CD14-positive monocyte (primary cell): Measurements from ENCODE around the genes CASTOR1, GAL3ST1 and TCN2.

DNA sequence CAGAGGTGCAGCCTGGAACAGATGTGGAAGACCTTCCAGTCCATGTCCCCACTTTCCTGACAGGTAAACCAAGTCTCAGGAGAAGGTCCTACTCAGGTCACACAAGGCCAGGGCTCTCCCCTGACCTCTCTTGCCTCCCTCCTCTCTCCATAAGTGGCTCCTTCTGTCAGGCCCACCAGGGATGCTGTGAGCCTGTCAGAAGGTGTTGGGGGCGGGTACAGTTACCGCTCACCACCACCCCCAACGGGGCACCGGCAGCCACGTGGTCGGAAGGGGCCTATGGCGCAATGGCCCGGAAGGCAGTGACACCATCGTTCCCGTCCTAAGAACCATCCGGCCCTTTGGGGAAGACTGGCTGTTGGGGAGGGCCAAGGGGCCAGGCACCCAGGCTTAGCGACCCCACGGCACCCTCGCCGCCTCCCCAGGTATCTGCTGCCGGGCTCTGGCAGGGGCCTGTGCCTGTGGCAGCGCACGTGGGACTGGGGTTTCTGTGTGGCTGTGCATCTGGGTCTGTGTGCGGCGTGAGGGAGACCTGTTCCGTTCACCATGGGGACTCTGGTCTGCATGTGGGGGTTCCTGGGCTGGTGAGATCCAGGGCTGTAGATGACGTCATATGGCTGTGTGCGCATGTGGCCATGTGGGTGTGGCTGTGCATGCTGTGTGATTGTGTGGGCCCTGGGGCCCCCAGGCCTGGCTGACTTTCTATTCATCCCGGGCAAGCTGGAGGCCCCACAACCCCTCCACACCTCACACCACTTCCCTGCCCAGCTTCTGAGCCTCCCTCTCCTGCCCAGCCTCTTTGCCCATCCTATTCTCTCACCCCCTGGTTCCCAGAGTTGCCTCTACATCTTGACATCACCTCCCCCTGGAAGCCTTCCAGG lies 734 bp downstream of the OSM start:
- CAGE, long polyA plus RNA, result no peak

DNA sequence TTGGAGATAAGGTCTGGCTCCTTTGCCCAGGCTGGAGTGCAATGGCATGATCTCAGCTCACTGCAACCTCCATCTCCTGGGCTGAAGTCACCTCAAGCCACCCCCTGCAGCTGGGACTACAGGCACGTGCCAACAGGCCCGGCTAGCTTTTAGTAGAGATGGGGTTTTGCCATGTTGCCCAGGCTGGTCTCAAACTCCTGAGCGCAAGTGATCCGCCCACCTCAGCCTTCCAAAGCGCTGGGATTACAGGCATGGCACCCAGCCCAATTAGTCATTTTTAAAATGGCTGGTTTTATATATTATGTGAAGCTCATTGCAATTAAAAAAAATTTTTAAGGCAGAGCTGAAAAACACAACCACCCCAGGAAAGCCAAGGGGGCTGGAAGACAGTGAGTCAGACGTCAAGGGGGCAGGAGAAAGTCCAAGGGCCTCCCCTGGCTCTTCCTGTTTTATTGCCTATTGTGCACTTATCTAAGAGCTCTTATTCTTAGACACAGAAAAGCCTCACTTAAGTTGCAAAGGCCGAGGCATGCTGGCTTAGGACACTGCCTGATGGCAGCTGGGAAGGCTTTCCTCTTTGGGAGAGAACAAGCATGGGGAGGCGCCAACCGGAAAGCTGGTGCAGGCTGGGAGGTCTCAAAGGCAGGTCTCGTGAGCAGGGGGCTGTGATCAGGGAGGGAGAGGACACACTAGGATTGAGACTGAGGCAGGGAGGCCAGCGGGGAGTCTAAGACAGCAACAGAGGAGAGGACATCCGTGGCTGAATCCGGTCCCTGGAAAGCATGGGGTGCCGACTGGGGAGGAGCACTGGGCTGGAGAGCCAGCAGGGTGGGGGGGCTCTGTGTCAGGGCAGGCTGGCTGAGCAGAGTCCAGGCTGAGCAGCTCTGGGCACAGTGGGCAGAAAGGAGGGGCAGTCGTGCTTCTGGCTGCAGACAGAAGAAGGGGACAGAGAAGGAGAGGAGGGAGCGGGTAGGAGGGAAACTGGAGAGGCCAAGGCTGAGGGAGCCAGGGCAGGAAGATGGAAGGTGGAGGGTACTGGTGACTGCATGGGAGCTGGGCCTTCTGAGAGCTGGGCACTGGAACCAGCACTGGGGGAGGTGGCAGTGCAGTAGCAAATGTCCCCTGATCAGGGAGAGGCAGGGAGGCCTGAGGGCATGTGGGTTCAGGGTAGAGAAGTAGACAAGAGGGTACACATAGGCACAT lies 11.2 kb upstream of the OSM start:
- CAGE, long polyA plus RNA, result start-site peak on the plus strand centred at position 488 of the sequence, 62 bp wide, 157 and 63 reads in 2 replicates

DNA sequence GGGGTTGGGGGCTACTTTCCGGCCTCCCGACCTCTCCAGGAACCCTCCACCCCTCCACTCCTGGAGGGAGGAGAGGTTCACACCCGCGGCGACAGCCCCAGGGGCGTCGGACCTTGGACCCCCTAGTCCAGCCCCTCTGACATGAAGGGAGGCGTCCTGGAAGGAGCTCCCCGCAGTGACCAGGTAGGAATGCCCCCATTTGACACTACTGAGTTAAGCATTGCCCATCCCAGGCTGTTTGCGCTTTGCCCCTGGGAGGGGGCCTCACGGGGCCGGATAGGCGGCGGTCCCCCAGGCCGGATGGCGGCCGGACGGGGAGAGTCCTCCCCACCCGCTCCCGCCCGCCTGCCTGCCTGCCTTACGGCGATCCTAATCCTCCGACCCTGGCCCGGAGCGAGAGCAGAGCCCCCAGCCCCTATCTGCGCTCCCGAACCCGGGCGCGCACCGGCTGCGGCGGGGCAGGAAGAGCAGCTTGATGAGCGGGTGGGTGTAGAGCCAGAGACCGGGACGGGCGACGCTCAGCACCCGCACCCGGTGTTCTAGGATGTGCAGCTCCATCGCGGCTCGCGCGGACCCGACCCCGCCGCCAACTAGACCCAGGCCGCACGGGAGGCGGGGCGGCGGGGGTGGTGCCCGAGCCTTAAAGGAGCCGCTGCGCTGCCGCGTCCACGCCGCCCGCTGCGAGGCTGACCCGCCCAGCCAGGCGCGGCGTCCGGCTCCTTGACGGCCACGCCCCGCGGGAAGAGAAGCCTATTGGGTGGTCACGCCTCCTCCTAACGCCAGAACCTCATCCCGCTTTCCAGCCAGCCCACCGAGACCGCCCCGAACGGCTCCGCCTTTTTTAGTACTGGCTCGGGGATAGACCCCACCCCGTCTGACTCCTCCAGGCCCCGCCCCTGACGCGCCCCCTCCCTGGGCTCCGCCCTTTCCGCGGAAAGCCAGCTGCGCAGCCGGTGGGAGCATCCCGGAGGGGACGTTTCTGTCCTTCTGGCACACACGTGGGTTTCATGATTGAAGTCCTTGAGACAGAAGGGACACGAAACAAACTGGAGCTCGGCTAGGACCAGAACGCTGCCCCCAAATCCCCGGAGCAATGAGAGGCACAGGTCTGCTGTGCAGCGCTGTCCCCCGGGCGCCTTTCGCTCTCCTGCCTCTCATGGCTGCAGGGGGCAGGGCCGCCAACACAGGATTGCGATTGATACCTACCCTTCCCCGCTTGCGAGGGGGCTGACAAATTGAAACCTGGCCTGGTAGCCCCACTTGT lies at the start of gene CASTOR1:
Gene CASTOR1 (minus strand): TSS at position 566 of the 1,264 bp plus-strand sequence.
- CAGE, long polyA plus RNA, result no peak

DNA sequence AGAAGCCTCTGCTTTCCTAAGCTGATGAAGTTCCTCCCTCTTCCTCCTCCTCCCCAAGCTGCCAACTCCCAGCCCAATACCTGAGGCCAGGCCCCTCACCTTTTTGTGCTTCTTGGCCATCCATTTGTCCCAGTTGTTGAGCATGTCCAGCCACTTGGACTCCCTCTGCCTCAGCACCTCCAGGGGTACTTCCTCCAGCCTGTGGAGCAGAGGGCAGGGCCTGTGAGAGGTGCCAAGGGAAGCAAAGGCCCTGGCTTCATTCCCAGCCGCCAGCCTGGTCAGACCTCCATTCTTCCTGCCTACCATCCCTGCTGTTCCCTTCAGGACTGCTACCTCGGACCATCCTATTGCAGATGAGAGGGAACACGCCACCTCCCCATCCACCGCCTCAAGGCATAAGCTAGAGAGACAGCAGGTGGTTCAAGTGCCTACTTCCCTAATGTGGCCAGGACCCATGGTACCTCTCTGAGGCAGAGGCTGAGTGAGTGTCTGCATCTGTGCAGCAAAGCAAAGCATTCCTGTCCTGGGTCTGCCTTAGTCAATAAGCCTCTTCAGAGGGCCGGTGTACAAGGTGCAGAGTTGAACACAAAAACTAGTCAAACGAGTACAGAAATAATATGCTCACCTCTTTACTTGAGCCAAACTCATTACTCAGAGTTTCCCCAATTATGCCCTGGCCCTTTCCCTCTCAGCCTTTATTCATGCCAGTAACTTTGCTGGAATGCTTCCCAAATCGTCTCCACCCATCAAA lies 15.3 kb upstream of the CASTOR1 start:
- CAGE, long polyA plus RNA, result no peak

DNA sequence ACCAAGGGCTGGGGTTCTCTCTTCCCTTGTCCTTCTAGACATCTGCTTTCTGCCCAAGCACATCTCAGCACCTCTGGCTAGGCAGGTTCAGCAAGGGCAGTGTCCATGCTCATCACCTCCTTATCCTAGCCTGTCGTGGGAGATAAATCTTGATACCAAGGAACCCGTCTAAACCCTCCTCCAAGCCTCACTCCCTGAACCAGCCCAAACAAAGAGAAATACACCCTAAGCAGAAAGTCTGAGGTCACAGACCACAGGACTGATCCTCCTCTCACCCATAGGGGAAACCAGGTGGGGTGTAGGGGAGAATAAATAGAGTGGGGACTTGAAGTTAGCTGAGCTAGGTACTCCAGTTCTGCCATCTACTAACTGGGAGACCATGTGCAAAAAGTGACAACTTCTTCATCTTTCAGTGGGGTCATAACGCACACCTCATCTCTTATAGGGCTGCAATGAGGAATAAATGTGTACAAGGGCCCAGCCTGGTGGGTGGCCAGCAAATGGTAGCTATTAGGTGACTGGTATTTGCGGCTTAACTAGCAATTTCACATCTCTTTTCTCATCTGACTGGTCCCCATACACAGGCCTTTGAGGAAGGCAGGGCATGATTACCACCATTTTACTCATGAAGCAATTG lies 16.8 kb downstream of the TBC1D10A start:
- CAGE, long polyA plus RNA, result no peak

- CAGE, long polyA plus RNA, result no peak
Observed at GRCh38 chr22:30362369-30363151, 5.8 kb downstream of the CCDC157 start.

DNA sequence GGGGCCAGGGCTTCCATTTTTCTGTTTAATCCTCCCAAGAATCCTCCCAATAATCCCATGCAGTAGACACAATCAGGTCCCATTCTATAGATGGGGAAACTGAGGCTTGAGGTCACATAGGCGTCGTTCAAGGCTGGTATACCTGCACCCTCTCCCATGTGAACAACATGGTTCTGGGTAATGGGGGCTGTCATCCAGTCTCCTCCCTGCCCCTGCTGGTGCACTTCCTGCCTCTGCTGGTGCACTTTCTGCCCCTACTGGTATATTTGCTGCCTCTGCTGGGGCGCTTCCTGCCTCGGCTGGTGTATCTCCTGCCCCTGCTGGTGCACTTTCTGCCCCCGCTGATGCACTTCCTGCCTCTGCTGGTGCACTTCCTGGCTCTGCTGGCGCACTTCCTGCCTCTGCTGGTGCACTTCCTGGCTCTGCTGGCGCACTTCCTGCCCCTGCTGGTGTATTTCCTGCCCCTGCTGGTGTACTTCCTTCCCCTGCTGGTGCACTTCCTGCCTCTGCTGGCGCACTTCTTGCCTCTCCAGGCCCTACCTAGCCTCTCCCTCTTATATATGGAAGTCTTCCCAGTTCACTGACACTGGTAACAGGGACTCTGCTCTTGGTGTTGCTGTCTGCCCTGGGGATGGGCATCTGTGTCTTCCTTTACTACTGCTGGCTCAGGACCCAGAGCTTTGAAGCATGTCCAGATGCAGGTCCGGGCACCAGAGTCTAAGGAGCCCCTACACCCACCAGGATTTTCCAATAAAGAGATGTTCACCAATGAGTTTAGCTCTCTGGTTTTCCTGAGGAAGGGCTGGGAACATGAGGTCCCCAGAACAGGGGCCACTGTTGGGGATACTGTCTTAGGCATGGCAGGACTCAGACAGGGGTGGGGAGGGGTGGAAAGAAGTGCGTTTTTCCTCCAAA lies 10.2 kb downstream of the MTFP1 start:
- CAGE, long polyA plus RNA, result no peak

GRCh38 chr22:30573879-30575064 lies at the start of gene GAL3ST1:
Gene GAL3ST1, minus strand, starts transcription at chr22:30574665.
- CAGE, long polyA plus RNA, result no peak

GRCh38 chr22:30606367-30607420 lies at the start of gene TCN2:
Gene TCN2, plus strand, starts transcription at chr22:30607174.
- CAGE, long polyA plus RNA, result start-site peak on the plus strand at chr22:30607173-30607236, 1,576 and 2,006 reads in 2 replicates

DNA sequence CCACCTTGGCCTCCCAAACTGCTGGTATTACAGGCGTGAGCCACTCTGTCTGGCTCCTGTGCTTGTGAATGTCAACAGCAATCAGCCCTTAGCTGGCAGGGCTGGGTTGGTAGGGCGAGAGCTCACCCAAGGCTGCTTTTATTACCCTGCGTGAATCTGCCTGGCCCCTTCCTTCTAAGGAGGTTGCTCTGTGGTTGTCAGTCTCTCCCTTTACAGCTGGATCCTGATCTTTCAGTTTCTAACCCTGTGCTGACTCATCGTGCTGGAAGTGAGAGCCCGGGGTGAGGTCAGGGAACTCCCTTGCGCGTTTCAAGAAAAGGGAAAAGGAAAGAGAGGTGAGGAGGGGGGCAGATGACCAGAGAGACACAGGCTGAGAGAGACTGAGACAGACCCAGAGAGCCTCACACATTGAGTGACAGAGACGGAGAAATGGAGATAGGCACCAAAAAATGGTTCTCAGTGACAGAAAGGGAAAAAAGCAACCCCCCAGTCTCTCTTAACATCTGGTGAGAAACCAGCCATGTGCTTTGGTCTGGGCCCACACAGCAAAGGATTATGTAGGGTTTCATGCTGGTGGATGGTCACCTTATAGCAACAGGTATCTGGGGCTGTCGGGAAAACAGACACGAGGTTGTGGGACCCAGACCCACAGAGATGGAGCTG lies 2.4 kb downstream of the TCN2 start:
- CAGE, long polyA plus RNA, result start-site peak on the minus strand centred at position 139 of the sequence, 147 bp wide, 584 and 571 reads in 2 replicates

DNA sequence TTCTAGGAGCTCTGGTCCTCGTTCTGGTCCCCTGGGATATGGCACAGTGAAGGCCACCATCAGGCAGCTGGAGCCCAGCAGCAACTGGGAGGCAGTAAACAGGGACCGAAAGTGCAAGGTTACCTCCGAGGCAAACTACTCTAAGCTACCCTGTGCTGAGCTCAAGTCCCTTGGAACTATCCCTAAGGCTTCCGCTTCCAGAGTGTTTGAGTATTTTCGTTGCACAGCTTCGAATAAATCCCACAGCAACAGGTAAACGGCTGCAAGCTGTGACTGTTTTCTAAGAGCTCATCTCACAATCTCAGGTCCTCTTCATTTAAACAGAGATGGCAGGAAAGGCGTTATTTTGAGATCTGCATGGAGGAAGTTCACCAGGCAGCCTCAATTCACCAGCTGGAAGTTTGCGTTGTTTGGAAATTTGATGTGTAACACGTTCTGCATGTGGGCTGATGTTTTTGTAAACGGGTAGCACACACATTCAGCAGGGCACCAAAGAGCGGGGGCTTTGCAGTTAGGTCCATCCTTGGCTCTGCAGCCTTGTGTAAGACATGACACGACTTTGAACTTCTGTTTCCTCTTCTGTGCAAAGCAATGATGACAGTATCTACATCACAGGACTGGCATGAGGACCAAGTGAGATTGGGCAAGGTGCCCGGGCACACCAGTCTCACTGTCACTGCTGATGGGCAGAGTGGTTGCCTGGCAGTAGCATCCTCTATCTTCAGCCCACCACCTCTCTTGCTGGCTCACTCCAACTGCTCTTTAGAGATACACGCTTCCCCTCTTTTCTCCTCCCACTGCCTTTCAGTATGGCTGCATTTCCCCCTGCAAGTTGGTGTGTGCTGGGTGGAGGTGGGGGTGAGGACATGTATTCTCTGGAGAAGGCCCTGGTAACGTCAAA lies 3.2 kb downstream of the TCN2 start:
- CAGE, long polyA plus RNA, result no peak

GRCh38 chr22:30615433-30616240 lies 8.7 kb downstream of the TCN2 start:
- CAGE, long polyA plus RNA, result no peak

DNA sequence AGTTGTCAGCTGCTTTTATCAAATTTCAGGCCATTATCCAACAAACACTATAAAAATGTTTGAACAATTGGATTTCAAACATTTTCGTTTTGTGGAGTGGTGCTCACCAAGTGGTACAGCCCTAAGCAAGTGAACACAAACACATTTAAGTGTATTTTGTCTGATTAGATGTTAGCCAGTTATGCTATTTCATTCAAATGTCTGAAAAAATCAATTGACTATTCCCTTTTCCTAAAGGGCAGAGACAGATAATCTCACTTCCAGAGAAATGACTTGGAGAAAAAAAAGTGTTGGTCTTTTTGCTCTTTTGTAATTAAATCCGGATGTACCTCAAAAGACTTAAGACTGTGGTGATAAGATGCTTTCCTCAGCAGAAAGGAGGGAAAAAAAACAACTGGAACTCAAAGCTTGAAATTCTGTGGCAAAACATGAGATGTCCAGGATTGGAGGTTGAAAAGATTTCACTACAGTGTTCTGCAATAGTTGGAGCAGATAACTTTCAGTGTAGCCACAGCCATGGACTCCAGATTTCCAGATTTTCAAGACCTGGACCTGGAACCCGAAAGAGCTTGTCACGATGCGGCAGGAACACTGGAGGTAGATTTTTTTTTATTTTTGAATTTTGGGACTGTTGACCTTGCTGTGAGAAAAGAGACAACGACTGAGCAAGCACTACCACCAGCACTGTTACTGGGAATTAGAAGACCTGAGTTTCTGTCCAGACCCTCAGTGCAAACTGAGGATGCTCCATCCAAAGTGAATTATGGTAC lies 2.6 kb upstream of the MORC2 start:
- CAGE, long polyA plus RNA, result no peak

DNA sequence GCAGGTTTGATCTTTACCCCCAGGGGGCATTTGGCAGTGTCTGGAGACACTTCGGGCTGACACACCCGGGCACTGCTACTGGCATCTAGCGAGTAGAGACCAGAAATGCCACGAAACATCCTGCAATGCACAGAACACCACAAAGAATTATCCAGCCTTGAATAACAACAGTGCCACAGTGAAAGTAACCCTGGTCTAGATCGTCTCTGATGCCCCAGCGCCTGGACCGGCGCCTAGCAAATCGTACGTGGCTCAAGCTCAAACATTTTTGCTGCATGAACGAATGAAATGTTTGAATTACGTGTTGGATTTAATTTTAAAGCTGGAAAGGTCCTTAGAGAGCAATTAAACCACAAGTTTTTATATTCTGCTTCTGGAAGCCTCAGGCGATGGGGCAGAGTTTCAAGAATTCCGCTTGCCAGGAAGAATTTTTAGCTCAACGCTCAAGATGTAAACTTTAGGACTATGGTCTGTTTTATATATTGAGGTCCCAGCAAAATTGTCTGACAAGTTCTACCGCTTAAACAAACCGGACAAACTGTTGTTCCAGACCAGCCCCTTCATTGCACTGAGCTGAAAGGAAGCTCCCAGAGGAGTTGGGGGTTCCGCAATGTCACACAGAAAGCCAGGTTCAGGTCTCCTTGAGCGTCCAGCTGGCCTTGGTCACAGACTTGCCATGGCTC lies 44.3 kb upstream of the SMTN start:
- CAGE, long polyA plus RNA, result no peak

DNA sequence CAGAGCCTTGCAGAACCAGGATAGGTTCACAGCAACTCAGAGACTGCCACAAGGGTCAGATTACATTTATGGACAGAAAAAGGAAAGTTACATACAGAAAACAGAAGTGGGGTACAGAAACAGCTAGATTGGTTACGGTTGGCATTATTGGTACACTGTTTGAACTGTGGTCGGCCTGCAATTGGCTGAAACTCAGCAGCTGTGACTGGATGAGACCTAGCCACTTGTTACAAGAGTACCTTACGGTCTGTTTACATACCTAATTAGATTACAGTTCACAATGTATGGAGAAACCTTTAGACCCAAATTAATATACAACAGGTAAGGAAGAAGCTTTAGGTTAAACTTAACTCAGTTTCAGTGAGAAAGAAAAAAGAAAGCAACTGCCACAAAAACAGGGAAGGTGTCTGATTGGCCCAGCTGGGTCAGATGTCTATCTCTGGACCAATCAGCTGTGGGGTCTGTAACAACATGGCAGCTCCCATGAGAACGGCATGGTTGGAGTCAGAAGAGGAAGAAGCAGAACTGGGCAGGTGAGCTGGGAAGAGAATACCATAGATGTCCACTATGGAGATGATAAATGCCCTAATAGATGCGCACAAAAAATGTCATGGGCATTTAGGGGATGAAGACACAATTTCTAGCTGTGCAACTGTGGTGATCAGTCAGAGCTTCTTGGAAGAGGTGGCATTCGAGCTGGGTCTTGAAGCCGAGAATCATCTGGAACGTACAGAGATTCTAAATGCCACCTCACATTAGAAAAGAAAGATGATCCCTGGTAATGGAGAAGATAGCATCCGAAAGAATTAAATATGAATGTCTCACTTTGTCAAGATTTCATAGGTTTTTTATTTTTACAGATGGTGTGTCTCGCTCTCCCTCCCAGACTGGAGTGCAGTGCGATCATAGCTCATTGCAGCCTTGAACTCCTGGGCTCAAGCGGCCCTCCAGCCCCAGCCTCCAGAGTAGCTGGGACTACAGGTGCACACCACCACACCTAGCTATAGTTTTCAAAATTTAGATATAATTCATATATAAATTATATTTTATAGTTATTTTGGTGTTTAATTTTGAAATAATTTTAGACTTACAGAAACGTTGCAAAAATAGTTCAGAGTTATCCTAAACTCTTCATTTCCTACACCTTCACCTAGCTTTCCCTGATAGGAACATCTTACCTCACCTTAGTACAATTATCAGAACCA lies 17.1 kb upstream of the SMTN start:
- CAGE, long polyA plus RNA, result no peak

DNA sequence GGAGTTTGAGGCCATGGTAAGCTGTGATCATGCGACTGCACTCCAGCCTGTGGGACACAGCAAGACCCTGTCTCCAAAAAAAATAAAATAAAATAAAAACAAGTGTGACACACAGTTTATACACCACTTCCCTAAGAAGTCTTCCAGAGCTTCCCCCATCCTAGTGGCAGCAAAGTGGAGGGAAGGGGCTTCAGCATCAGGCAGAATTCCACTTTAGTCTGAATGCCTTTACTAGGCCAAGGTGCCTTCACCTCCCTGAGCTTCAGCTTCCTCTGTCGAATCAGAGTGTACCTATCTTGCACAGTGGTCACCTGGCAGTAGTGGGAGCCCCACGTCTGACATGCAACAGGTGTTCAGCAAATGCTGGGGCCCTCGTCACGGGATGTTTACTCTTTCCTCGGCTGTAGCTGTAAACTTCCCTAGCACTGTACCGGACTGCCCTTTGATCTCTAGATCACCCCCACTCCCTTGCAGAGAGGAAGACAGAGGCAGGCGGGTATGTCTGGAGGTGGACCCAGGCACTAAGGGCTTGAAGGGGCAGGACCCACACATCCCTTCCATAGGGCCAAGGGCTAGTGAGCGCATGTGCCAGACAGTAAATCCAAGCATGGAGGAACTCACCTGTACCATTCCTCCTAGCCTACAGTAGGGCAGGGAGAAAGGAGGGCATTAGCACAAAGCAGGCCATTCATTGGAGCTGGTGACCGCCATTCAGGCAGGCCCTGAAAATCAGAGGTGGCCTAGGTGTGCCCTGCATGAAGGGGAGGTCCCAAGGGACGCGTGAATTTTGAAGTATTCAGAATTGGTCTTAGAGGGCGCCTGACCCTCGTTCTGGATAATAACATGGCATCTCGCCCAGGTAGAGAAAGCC lies 2.1 kb upstream of the SMTN start:
- CAGE, long polyA plus RNA, result no peak

DNA sequence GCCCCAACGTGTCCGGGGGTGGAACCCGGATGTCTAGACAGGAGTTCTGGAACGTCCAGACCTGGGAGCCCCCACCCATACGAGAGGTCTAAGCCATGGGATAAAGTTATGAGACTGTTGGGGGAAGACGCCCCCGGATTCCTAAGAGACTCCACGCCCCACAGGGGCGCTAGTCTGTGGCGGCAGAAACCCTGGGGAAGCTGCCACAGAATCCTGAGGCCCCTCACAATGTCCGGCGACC lies 294 bp downstream of the SMTN start:
- CAGE, long polyA plus RNA, result no peak

DNA sequence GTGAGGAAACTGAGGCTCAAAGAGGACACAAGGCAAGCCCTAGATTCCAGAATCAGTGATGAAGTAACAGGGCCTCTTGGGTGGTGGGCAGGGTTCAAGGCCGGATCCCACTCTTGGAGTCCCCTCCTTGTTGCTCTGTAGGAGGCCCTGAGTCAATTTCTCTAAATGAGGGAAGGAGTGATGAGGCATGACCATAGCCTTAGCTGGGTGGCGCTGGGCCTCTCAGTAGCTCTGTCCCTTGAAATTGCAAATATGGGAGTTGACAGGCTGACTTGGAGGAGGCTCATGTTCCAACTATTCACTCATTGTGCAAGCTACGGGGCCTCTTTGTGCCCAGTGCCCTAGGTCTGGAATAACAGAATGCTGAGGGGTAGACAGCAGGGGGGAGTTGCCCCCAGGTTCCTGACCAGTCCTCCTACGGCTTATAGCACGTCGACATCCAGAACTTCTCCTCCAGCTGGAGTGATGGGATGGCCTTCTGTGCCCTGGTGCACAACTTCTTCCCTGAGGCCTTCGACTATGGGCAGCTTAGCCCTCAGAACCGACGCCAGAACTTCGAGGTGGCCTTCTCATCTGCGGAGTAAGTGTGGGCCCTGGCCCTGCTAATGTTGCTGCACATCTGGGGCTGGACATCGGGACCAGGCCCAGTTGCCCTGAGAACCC lies 7.9 kb downstream of the SELENOM start:
- CAGE, long polyA plus RNA, result no peak

DNA sequence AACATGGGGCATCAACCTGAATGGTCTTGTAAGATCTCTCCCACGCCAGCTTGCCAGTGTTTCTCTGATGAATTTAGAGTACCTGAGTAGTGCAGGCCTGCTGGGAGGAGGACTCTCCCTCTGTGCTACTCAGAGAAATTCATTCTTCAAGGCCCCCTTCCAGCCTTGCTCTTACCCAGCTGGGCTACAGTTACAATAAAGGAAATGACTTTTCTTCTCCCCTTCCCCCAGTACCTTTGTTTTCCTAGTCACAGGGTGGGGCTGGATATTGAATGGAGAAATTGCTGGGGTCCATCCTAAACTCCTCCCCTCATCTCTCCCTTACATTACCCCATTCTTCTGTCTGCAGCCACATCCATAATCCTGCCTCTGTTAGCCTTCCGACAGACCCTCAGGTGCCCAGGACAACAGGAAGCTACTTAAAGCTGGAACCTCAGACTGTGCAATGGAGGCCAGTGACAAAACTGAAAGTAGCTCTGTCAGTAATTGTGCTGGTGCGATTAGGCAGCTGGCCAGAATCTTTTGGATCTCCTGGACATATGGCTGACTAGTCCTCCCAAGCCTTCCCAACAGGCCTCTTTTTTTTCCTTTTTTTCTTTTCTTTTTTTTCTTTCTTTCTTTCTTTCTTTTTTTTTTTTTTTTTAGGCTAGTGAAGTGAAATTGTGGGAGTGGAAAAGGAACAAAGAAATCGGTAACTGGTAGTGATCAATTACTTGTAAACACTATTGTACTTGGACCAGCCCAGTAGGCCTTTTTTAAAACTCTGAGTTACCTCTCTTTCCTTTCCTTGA lies 17.5 kb downstream of the LIMK2 start:
- CAGE, long polyA plus RNA, result no peak

- CAGE, long polyA plus RNA, result no peak
Observed at GRCh38 chr22:31260355-31261070, 31.8 kb downstream of the PIK3IP1 start.